A172 (cell line): ENCODE measurements around the genes CRLF3, RNF135 and UTP6.

DNA sequence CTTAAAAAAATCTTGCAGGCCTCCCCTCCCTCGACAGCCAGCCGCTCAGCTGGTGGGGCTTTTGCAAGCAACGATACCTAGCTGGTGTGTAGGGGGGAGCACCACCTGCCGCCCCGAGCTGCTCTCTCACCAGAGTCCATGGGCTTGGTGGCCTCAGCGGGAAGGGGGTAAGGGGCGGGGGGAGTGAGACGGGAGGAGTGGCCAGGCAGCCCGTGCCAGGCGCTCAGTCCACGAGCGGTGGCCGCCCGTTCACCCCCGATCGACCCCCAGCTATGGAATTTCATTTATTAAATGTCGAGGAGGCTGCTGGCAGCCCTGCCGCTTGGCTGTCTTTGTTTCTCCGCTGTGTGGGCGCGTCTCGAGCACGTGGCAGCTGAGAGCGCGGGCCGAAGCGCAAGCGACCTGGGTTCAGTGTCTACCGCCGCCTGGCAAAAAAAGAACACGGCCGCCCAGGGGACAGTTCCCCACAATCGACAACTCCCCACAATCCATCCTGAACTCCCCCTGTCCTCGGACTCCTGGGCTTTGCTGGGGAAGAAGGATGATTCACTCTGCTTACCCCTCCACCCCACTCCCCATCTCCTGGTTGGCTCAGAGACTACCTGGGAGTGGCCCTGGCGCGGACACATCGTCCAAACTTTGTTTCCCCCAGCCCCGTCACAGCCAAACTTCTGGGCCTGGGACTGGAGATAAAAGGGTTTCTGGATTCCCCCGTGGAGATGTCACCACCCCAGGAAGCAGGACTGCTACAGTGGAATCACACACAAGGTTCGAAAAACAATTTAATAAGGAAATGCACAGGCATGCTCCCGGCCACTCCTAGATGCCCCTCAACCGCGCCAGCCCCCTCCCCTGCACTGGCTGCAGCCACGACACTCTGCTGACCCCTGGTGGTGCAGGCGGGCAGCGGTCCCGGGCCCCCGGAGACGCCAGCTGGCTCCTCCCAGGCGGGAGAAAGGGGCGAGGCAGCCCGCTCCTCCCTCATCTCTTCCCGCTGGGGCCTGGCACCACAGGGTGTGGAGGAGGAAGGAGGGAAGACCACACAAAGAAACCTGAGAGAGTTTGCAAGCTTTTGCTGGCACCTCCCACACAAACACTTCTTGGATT lies 1.6 kb upstream of the ANKRD13B start:
- RAMPAGE, long total RNA: no peak

DNA sequence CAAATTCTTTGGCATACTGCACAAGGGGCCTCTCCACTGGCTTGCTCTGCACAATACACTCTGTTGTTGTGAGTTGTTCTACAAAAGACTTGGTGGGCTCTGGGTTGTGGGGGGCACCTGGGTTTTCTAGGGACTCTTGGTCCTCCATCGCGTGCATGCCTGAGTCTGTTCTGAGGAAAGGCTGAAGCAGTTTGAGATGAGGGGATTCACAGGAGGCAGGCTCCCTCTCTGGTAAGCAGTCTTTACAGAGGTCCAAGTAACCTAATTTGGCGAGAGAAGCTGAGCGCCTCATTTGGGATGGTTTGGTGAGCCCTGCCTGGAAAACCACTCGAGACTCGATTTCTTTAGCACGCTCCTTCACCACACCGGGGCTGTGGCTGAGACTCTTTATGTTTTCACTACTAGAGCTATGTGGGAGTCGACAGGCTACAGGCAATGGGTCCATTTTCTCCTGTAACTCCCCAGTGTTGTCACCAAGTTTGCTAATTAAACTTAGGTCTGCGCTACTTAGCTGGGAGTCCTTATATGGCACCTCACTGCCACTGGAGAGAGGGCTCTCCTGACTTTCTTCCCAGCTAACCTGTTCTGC lies 8.4 kb upstream of the CORO6 start:
- RAMPAGE, long total RNA: no peak

DNA sequence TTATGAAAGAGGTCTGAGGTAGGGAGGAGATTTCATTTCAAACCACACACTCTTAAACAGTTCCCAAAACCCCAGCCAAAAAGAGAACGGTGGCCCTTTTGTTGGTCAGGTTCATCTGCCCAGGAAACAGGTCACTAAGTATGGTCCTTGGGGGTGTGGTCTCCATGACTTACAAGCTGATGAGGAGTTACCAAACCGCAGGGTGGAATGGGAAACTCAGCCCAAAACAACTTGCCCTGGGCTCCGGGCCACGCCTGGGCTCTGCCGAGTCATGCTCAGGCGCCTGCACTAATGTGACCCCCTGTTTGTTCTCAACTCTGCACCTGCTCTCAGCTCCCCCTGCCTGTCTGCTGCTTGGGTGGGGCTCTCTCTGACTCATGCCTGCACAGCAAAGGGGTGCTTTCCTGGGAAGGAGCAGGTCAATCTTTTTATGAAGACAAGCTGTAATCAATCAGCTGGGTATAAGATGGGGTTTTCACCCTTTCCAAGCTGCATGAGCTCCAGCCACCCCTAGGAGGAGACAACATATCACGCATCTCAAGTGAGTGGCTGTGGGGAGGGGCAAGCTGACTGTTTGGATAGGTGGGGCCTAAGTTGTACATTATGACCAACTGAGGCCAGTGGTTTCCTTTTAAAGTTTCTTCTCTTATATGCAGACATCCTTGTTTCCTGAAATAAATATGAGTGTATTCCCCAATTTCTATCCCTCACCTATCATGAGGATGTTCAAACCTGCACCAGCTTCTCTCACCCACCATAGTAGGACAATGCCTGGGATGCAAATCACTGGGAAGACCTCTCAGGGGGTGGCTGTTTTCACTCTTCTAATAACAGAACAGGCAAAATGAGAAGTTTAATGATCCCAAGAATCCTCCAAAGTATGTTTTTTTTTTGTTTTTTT lies 16.7 kb upstream of the CORO6 start:
- RAMPAGE, long total RNA: no peak

DNA sequence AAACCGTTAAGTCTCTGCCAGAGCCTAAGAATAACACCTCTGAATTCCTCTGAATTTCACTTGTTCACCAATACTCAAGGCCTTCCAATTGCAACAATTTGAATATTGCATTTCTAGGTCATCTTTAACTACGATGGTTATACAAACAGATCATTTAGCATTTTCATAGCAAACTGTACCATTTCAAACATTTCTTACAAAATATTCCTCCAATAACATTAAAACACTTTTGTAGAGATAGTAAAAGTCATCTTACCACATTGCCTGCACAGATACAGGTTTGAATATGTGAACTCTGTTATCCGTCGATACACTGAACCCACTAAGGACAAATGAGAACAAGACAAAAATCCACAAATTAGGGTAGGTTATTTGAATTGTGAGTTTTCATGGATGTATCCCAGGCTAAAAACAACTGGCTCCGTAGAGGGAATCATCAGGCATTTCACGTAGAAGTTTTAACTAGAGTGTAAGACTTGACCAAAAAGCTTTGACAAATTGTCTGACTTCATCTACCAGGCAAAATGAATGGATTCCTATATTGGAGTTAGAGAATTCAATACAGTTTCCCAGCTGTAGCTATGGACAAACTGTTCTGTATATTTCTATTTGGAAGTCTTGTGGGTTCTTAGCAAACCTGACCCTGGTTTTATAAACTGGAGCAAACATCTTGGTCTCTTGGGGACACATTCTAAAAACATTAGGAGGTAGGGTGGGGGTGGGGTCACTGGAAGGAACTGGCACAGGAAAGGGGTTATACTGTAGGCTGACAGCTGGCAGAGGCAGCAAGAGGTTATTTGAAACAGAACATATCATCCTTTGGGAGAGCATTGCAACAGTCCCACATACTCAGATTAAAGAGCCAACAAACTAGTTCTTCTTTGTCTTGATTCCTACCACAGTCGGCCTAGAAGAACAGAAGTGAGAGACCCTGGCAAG lies 54.1 kb upstream of the CORO6 start:
- RAMPAGE, long total RNA: no peak

DNA sequence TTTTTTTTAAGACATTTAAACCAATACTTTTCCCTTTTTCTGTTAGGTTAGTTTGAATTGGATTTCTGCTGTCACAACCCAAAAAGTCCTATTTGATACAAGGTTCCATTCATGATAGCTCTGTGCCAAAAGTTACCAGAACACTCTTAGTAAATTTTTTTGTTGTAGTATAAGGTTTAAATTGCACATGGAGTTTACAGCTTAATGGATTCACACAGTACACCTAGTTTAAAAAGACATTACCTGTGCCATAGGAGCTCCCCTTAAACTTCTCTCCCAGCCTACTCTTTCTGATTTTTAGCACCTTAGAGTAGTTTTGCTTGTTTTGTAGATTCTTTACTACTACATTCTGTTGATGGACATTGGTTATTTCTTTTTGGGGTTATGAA lies 47.6 kb downstream of the SLC6A4 start:
- RAMPAGE, long total RNA: no peak

- RAMPAGE, long total RNA: no peak
These were observed 27.7 kb downstream of the SLC6A4 start for GRCh38 chr17:30207704-30208234.

- RAMPAGE, long total RNA: no peak
These were observed 10.7 kb upstream of the TMIGD1 start for GRCh38 chr17:30344065-30345404.

GRCh38 chr17:30378110-30378625 lies 559 bp upstream of the CPD start:
- RAMPAGE, long total RNA: no peak

DNA sequence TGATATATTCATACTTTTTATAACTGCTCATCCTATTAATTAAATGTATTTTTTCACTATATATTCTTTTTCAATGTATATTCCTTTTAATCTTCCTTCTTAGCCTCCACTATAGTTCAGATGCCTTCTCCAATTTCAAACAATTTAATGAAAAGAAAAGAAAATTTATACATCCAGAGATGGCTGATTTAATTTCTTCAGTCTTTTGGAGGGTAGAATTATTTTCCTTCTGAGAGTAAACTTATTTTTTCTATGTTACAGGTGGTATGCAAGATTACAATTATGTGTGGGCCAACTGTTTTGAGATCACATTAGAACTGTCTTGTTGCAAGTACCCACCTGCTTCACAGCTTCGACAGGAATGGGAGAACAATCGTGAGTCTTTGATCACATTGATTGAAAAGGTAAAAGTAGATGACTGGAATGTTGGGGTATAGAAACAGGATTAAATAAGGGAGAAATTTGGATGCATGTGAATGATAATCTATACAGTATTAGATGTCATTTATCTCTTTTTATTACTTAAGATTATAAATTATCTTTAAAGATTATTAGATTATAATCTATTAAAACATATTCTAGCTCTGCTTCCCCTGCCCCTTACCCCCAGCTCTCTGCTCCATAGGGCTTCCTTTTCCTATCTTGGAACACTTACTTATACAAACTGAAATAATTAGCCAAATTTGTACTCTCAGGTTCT lies 42.0 kb downstream of the CPD start:
- RAMPAGE, long total RNA: no peak

DNA sequence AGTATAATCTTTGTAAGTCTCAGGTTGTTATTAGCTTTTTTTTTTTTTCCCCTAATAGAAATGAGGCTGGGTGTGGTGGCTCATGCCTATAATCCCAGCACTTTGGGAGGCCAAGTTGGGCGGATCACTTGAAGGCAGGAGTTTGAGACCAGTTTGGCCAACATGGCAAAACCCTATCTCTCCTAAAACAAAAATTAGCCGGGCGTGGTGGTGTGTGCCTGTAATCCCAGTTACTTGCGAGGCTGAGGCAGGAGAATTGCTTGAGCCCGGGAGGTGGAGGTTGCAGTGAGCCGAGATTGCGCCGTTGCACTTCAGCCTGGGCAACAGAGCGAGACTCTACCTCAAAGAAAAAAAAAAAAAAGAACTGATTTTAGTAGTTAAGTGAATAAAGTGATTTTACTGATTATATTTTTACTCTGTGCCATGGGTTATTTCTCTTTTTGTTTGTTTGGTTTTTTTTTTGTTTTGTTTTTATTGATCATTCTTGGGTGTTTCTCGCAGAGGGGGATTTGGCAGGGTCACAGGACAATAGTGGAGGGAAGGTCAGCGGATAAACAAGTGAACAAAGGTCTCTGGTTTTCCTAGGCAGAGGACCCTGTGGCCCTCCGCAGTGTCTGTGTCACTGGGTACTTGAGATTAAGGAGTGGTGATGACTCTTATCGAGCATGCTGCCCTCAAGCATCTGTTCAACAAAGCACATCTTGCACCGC lies 89.1 kb downstream of the CRLF3 start:
- RAMPAGE, long total RNA: no peak

- RAMPAGE, long total RNA: start-site peak on the minus strand at chr17:30824686-30824727, 21 and 183 reads in 2 replicates
These were observed at the start of gene CRLF3 for GRCh38 chr17:30823862-30825153. TSS of gene CRLF3 (minus strand) at chr17:30824692.

DNA sequence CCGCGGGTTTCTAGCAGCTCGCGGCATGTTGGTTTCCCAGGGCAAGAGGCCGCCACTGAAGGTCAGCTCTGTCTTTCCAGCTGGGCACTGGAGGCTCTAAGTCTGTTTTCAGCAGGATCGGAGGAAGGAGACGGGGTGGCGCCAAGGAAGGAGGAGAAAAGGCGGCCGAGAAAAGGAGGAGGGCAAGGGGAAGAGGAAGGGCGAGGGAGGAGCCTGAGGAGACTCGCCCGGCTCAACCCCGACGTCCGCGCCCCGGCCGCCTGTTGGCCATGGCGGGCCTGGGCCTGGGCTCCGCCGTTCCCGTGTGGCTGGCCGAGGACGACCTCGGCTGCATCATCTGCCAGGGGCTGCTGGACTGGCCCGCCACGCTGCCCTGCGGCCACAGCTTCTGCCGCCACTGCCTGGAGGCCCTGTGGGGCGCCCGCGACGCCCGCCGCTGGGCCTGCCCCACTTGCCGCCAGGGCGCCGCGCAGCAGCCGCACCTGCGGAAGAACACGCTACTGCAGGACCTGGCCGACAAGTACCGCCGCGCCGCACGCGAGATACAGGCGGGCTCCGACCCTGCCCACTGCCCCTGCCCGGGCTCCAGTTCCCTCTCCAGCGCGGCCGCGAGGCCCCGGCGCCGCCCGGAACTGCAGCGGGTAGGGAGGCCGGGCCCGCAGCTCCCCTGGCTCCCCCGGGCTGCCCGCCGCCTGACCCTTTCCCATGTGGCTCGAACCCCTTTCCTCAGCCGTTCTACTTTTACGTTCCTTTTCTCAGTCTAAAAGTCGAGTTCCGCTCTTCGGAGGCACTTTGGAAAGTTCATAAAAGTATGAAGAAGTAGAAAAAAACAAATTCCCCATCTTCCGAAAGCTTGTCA lies at the start of gene RNF135:
RNF135 (plus strand) TSS at position 235 of the 859 bp plus-strand sequence.
- RAMPAGE, long total RNA: no peak

DNA sequence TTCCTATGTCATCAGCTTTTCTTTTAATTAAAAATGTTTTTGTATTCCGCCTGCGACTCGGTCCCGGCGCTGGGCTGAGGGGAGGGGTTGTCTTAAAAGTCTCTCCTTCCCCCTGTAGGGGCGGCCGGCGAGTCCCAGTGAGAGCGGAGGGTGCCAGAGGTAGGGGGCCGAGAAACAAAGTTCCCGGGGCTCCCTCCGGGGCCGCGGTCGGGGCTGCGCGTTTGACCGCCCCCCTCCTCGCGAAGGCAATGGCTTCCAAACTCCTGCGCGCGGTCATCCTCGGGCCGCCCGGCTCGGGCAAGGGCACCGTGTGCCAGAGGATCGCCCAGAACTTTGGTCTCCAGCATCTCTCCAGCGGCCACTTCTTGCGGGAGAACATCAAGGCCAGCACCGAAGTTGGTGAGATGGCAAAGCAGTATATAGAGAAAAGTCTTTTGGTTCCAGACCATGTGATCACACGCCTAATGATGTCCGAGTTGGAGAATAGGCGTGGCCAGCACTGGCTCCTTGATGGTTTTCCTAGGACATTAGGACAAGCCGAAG lies 23.9 kb upstream of the EVI2A start:
- RAMPAGE, long total RNA: no peak

- RAMPAGE, long total RNA: no peak
These were observed 745 bp downstream of the RAB11FIP4 start for GRCh38 chr17:31392196-31392643.

DNA sequence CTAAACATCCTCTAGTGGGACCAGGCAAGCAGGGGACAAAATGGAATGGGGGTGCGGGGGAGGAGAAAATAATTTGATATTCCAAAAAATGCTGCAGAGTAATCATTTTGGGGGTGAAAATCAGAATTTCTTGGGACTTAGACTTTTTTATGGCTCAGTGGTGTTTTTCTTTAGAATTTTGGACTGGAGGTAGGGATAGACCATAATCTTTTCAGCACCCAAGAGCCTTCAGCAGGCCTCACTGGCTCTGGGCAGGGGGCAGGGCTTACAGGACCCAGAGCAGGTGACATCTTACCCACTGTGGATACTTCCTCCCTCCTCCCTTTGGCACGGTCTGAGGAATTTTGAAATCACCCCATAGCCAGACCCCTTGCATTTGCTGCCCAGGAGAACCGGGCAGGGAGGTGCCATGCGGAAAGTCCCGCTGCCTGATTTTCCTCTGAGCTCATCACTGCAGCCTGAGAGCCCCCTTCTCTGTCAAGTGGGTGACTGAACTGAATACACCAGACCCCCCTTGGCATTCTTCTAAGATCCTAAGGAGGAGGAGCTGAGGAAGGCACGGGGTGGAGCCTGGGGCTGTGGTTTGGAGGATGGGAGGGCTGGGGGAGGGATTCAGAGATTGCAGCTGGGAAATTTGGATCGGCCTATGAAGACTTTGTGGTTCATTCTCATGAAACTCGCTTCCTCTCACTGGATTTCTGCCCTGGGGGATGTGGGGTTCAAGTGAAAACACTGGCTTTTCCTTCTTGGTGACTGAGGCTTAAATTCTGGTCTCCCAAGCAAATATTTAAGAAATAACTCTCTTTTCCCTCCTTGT lies 173.4 kb downstream of the RAB11FIP4 start:
- RAMPAGE, long total RNA: no peak

DNA sequence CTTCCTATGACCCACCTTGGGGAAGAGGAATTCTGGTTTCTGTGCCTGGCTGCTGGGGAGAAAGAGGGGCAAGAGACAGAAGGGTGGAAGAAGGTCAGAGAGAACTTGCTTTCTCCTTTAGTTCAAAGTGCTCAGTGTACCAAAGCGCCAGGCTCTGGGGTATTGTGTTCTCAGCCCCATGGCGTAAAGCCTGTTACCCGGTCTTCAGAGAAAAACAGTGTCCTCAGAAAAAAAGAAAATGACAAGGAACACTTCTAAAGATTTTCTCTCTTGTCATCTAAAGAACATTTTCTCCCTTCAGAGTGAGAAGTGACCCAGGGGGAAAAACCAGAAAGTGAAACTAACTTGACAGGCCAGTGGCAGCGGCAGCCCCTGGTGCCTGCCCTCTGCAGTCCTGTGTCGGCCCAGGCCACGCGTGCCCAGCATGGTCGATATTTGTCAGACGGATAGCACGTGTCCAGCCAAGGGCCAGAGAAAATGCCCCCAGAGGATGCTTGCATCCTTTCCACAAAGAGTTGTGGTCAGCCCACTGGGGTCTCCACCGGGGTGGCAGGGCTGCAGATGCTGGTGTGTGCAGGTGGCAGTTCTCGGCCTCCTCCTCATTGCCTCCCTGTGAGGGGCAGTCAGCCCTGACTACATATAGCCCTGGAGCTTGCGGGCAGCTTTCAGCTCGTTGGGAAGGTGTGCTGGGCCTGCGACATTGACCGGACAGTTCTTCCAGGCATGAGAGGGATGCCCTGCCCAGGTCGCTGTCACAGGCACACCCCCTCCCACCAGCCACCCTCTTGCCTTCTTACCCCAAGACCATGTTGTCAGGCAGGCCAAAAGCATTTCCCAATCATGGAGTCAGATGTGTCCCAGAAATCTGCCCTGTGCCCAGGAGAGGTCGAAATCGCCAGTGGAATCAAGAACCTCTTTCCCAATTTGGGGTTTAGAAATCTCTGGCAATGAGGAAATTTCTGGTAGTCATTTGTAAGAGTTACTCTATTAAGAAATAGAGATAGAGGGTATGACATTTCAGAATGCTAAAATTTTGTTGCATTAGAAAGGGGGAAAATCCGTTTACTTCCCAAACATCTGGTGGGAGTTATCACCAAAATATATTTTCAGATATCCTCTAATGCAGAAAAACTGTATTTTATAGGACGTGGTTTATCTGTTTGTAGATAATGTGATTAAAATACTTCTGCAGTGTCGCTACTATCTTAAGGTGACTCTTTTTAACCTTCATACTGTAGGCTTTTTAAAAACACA lies 176.8 kb downstream of the RAB11FIP4 start:
- RAMPAGE, long total RNA: no peak

- RAMPAGE, long total RNA: no peak
These were observed 106.9 kb downstream of the COPRS start for GRCh38 chr17:31752268-31752467.

DNA sequence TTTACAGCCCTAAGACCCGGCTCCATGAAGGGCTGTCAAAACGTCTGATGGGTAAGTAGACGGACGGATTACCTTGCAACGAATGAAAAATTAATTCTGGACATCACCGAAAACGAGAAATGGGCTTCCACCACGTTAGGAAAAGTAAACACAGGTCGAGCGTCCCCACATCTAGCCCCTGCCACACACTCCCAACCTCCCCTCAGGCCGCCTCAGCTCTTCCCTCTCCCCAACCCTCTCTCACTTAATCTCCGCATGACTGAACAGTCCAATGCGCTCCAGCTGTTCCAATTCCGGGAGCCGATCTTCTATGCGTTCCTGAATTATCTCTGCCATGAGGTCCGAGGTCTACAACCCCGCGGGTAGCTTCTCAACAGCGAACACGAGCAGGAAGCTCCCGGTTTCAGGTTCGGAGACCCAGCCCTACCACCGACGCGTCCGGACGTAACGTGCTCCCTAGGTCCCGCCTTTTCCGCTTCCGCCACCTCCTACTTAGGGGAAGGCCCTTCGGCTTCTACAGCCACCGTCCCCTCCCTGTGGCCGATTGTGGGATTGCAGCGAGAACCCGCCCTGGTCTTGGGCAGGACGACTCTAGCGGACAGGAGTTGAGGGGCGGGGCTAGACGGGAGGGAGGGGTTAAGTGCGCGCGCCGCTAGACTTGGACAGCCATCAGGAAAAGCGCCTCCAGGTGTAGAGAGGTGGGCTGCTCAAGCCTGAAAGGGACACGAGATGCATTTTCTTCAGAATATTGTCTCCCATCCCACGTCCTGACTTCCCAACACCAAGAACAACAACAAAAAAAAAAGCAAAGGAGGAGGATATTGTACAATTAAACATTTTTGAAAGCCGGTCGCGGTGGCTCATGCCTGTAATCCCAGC lies at the start of gene UTP6:
UTP6 (minus strand) TSS at position 417 of the 879 bp plus-strand sequence.
- RAMPAGE, long total RNA: start-site peak on the minus strand centred at position 415 of the sequence, 74 bp wide, 481 and 495 reads in 2 replicates

DNA sequence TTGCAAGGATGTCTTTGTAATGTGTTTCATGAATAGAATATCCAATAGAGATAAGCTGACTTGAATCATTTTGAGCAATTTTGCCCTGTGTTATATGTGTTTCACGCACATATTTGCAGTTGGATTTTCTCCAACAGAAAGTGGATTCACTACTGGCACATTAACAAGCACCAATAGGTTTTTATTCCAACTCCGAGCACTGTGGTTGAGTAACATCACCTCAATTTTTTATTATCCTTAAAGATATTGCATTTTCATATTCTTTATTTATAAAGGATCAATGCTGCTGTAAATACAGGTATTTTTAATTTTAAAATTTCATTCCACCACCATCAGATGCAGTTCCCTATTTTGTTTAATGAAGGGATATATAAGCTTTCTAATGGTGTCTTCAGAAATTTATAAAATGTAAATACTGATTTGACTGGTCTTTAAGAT lies 7.2 kb upstream of the LRRC37B start:
- RAMPAGE, long total RNA: no peak

DNA sequence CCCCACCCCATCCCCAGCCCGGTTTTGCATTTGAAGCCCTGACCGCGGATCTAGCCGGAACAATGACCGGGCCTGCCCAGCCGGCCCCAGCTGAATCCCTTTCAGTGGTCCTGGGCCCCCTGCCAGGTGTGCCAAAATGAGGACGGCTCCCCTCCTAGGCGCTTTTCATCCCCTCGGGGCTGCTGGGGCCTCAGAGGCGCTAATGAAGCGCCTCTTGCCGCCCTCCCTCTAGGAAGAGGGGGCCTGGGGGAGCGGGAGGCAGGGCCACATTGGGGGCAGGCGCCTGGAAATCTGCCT lies 57.1 kb upstream of the RHOT1 start:
- RAMPAGE, long total RNA: no peak